ENCODE measurements around a stretch of chr1.

DNA sequence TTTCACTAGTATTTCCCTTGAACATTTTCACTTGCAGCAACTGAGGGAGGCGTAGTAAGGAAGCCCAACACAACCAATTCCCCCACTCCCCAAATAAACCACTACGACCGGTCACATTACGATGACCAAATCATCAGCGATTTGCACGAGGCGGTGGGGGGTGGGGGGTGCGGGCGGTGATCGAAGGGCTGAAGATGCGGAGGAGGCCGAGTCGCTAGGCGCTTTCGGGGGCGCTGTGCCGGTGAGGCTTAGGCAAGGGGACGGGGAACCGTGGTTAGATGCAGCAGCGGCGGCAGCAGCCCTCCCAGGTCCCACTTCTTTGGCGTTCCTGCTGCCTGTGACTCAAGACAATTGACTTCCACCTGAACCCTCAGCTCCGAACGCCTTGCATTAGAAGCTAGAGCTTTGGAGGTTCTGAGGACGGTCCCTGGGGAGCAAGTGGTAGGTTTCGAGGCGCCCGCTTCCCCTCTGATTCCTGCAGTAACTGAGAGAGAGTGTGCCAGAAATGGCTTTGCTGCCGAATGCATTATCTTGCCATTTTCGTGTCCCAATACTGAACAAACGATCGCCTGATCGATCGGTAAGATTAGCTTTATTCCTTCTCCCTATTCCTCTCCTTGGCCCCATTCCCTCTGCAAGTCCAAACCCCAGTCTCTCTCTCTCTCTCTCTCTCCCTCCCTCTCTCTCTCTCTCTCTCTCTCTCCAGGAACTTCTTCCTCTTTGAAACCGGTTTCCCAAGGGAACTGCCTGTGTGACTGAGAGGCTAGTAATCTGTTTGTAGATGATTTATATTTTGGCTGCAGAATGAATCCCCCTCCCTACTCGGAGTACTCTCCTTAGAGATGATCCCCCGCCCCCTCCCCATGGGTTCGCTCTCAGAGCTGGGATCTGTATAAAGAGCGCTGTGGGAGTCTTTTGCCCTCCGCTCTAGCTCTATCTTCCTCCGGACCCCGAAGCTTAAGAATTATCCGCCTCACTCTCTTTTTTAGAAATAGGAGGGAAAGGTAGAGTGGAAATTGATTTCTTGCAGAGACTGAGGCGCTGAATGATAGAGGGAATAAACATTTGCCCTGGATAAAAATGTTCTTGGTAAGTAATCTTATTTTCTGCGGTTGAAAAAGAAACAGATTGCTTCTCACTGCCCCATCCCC lies 763 bp upstream of the BRINP3 start:
- PRO-cap, 2 experiments: no peak in any of the 2 experiments
- RAMPAGE, long total RNA, 5 experiments: no peak in any of the 5 experiments

- PRO-cap, 2 experiments: no peak in any of the 2 experiments
- RAMPAGE, long total RNA, 5 experiments: no peak in any of the 5 experiments
Measured at GRCh38 chr1:192485656-192486325, 89.8 kb upstream of the RGS1 start.

- PRO-cap, 2 experiments: no peak in any of the 2 experiments
- RAMPAGE, long total RNA, 5 experiments: no peak in any of the 5 experiments
Measured at GRCh38 chr1:192516222-192517513, 58.9 kb upstream of the RGS1 start.

DNA sequence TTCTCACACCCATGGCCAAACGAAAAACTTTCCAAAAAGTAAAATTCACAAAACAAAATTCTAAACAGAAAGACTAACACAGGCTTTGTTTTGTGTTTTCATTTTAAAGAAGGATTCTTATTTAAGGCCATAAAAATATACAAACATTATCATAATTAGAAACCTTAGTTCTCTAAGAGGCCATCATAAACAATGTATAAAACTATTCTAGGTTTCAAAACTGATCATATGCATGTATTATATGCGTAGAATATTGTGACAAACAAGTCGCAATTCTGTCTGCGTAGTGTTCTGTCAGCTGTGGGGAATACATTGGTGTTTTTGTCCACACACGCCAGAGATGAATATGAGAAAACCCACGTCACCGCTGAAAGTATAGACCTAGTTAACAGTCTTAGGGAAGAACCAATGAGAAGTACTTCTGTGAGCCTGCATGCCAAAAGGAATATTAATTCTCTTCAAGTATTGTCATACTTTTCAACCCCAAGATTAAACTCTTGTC lies 55.5 kb upstream of the RGS1 start:
- PRO-cap, 2 experiments: no peak in any of the 2 experiments
- RAMPAGE, long total RNA, 5 experiments: no peak in any of the 5 experiments

DNA sequence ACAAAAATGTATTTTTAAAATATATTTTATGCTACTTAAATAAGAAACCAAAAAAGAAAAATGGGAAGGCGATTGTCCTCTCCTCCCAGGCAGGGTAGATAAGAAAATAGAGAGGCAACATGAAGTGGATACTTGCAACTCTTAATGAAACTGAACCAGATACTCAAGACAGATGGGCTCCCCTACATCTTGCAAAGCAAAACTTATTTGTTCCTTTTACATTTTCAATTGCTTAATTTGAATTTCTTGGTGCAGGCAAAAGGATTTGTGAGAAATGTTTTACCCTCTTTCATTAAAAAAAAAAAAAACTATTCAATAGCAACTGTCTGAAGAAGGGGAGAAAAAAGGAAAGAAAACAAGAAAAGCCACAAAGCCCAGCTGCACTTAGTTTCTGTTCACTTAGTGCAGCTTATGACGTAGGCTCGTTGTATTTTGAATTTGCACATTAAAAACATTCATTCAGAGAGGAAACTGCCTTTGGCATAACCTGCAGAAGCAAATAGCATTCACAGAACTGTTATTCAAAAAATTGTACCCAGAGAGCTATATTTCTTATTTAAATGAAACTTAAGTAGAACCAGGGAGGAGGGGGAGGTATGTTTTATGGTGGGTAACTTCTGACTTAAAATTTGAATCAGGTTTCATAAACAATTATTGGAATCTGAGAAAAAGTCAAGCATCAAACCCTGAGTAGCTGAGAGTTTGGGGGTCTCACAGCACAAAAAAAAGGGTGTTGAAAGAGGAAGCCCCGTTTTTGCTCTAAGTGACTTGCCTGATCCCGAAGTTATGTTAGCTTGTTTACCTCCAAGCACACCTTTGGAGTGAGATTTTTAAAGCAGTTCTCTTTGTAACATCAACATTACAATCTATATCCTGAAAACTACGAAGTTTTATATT lies 36.6 kb upstream of the RGS1 start:
- PRO-cap, 2 experiments: peak in 2 of 2 experiments; most common plus-strand start position 454 of the sequence (in 2)
- RAMPAGE, long total RNA, 5 experiments: no peak in any of the 5 experiments

- PRO-cap, 2 experiments: no peak in any of the 2 experiments
- RAMPAGE, long total RNA, 5 experiments: no peak in any of the 5 experiments
Measured at GRCh38 chr1:192544727-192545473, 30.7 kb upstream of the RGS1 start.

DNA sequence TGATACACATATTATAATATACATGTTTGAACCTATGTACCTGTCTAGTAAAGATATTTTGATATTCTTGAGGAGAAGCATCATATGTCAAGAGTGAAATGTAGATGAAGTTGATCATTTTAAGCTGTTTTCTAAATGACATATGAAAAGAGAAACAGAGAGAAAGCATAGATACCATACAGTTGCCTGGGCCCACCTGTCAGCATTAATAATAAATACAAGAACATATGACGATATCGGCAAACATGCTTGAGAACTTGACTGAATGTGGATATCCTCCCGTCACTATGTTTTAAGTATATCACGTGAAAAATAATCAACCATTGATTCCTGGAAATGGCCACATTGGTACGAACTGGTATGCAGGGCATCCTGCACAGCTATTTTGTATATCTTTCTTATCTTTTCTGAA lies 23.0 kb upstream of the RGS1 start:
- PRO-cap, 2 experiments: no peak in any of the 2 experiments
- RAMPAGE, long total RNA, 5 experiments: no peak in any of the 5 experiments

GRCh38 chr1:192904388-192905003 lies 95.7 kb downstream of the RGS2 start:
- PRO-cap, 2 experiments: no peak in any of the 2 experiments
- RAMPAGE, long total RNA, 5 experiments: no peak in any of the 5 experiments

GRCh38 chr1:192943178-192943512 lies 116.0 kb downstream of the UCHL5 start:
- PRO-cap, 2 experiments: no peak in any of the 2 experiments
- RAMPAGE, long total RNA, 5 experiments: no peak in any of the 5 experiments

GRCh38 chr1:192954857-192955263 lies 104.3 kb downstream of the UCHL5 start:
- PRO-cap, 2 experiments: no peak in any of the 2 experiments
- RAMPAGE, long total RNA, 5 experiments: no peak in any of the 5 experiments

DNA sequence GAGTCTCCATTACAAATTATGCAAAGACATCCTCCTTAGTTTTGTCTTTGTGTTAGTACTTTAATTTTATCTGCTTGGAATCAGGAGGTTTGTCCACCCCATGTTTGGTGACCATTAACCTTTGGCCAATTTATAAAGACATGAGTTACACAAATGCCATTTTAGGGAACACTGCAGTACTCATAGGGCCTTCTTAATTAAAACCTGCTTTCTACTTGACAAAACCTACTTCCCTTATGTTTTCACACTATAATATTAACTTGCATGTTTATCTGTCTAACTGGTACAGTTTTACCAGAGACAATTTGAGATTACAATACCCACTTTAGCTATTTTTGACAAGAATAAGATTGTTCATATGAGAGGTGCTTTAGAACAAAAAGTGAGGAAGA lies 7.8 kb upstream of the CDC73 start:
- PRO-cap, 2 experiments: no peak in any of the 2 experiments
- RAMPAGE, long total RNA, 5 experiments: no peak in any of the 5 experiments

DNA sequence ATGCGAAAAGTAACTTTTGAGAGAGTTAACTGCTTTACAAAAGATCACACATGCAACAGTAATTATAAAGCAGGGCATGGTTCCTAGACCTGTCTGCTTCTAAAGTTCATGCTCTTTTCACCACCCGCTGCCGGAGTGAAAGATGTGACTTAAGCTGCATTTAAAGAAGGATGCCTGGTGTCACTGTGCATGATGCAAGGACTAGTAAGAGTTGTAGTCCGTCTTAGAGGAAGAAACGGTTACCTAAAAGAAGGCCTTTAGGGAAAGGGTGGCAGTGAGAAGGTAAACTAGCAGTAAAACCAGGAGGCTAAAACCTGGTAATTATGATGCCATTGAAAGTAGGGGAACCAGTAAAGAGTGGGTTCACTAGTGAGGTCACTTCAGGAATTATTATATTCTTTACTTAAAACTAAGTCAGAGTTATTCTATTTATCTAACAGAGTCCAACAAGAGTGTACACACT lies 1689.0 kb downstream of the KCNT2 start:
- PRO-cap, 2 experiments: no peak in any of the 2 experiments
- RAMPAGE, long total RNA, 5 experiments: no peak in any of the 5 experiments

DNA sequence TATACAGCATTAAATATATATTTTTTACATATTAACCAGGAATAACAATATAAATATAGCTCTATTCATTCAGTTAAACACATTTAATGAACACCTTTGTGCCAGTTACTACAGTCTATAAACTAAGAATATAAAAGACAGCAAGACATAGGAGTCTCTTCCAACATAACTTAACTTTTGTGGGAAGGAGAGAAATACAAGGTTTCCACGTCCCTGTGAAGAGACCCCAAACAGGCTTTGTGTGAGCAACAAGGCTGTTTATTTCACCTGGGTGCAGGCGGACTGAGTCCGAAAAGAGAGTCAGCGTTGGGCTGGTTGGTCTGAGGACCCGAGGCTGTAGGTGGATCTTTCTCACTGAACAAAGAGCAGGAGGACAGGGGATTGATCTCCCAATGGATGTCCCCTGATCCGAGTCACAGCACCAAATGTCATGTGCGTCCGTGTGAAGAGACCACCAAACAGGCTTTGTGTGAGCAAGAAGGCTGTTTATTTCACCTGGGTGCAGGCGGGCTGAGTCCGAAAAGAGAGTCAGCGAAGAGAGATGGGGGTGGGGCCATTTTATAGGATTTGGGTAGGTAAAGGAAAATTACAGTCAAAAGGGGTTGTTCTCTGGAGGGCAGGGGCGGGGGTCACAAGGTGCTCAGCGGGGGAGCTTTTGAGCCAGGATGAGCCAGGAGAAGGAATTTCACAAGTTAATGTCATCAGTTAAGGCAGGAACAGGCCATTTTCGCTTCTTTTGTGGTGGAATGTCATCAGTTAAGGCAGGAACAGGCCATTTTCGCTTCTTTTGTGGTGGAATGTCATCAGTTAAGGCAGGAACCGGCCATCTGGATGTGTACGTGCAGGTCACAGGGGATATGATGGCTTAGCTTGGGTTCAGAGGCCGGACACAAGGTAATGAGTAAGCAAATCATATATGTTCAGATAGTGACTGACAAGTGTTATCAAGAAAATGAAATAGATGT lies 760.2 kb downstream of the KCNT2 start:
- PRO-cap, 2 experiments: no peak in any of the 2 experiments
- RAMPAGE, long total RNA, 5 experiments: no peak in any of the 5 experiments

- PRO-cap, 2 experiments: no peak in any of the 2 experiments
- RAMPAGE, long total RNA, 5 experiments: no peak in any of the 5 experiments
Measured at GRCh38 chr1:196607904-196608302, 337 bp downstream of the KCNT2 start.

DNA sequence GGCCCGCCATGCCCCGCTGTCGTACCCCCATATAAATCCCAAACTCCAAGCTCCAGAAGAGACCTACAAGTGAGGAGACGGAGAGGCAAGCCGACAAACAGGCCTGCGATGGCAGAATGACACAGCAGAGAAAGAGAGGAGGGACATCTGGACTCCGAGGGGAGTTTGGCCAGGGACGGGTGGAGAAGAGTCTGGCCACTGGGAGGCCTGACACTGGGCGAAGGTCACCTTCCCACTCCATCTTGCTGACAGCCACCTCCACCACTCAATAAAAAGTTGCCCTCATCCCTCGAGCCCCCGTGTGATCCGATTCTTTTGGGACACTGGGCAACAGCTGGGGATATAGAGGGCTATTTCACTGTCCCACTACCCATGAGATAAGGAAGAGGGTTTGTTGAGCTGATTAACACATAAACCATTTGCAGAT lies 1.8 kb upstream of the CFH start:
- PRO-cap, 2 experiments: no peak in any of the 2 experiments
- RAMPAGE, long total RNA, 5 experiments: no peak in any of the 5 experiments

GRCh38 chr1:196654308-196654717 lies 2.5 kb downstream of the CFH start:
- PRO-cap, 2 experiments: no peak in any of the 2 experiments
- RAMPAGE, long total RNA, 5 experiments: no peak in any of the 5 experiments

- PRO-cap, 2 experiments: no peak in any of the 2 experiments
- RAMPAGE, long total RNA, 5 experiments: no peak in any of the 5 experiments
Measured at GRCh38 chr1:196656348-196657252, 4.8 kb downstream of the CFH start.

- PRO-cap, 2 experiments: no peak in any of the 2 experiments
- RAMPAGE, long total RNA, 5 experiments: no peak in any of the 5 experiments
Measured at GRCh38 chr1:196676739-196677301, 25.0 kb downstream of the CFH start.

DNA sequence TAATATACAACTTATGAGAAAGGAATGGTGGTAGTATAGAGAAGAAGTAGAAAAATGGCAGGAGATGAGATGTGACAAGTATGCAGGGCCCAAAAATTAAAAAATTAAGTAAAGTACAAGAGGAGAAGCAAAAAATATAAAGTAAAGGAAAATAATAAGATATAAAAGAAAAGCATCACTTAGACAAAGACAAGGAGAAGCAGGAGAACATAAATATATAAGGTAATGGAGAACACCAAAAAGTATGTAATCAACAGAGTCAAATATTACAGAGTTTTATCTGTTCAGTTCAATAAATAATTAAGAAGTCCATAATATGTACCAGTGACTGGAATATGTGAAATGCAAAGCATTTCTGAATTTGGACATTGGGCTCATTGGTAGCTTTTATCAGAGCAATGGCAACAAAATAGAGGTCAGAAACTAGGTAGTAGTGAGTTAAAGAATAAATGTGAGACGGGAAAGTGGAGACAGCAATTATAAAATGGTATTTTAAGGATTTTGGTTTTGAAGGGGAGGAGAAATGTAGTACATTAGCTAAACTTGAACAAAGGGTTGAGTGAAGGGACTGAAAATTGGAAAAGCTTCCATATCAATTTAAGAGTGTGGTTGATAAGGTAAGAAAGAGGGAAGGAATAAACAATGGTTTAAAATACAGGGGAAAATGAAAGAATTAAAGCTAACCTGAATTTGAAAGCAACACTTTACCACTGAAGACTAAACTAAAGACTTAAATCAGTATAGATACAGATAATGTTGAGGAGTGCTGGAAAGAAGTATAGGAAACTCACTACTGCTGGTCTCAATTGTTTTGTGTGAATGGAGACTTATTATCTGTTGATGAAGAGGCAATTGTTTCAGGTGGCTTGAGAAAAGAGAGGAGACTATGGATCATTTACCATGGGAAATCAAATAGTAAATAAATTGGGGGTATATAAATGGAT lies 31.4 kb downstream of the CFH start:
- PRO-cap, 2 experiments: no peak in any of the 2 experiments
- RAMPAGE, long total RNA, 5 experiments: no peak in any of the 5 experiments

GRCh38 chr1:196743265-196743786 lies 31.3 kb upstream of the CFHR3 start:
- PRO-cap, 2 experiments: no peak in any of the 2 experiments
- RAMPAGE, long total RNA, 5 experiments: no peak in any of the 5 experiments